GM23338 (cell line): Measurements from ENCODE around the gene PGM1.

- PRO-cap = no peak
- RAMPAGE, long total RNA = no peak
Observed at GRCh38 chr1:61088447-61089486, 6.4 kb downstream of the NFIA start.

- PRO-cap = no peak
- RAMPAGE, long total RNA = no peak
Observed at GRCh38 chr1:61173769-61174186, 91.4 kb downstream of the NFIA start.

- PRO-cap = no peak
- RAMPAGE, long total RNA = no peak
Observed at GRCh38 chr1:61973113-61973797, 221.4 kb upstream of the L1TD1 start.

DNA sequence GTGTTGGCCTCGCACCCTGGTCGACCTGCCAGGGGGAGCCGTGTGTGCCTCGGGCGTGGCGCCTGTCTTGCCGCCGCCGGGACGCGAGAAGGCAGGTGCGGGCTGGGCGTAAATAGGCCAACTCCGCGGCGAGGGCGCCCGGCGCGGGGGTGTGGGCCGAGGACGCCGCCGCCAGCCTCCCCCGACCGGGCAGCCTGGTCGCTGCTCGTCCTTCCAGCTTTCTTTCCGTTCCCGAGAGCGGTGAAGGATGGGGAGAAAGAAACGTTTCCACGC lies 580 bp downstream of the USP1 start:
- PRO-cap = bidirectional peak, plus-strand start at position 76 of the sequence, minus-strand start at position 42 of the sequence
- RAMPAGE, long total RNA = no peak

DNA sequence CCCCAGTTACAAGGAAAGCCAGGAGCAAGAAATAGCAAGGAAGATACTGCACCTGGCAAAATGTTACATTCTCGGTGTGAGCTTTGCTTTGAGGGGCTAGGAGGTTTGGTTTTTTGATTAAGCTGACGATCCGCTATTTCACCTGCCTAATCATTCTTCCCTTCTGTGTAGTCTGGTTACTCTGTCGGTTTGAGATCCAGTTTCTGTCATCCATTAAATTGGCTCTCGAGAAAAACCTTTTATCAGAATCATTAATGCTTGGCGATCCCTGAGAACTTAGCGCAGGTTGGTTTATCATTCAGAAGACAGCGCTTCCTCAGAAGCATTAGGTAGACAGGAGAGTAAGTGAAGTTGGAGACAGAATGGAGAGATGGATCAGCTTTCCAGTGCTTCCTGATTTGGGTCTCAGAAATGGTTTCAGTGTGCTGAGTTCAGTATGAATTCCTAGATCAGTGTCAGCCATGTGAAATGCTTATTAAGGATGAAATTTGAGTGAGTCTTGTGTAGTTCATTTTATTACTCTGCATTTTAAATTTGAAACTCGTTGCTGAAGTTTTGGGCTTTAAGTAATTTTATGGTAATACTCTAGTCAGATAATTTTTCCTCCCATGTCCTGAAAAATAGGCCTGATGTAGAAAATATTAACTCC lies 1.3 kb downstream of the USP1 start:
- PRO-cap = no peak
- RAMPAGE, long total RNA = no peak

GRCh38 chr1:62443021-62443516 lies 6.2 kb downstream of the USP1 start:
- PRO-cap = no peak
- RAMPAGE, long total RNA = no peak

DNA sequence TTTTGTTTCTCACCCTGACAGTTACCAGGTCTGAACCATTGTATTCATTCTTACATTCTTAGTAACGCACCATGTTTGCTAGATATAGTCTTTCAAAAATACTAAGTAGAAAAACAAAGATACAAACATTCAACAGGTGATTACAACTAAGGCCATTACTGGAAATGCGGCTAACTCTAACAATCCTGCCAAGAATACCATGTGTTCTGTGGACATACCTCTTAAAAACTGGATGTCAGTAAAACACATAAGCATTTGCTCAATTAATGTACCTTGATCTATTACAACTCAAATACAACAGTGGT lies 15.4 kb downstream of the ANGPTL3 start:
- PRO-cap = no peak
- RAMPAGE, long total RNA = no peak

DNA sequence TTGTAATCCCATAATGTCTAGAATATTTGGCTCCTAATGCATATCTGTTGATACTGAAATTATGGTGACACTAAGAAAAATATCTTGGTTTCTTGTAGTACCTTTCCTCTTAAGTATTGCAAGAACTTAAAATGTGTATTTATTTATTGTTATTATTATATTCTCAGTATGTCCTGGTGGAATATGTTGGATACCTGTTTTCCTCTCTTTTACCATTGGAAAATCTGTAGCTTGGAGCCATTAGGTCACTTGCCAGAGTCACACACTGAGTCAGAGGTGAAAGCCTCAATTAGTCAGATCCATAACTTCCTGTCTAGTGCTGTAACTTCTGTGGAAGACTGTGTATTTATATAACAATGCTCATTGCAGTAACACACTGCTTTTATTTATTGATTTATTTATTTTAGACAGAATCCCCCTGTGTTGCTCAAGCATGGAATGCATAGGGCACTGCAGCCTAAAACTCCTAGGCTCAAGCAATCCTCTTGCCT lies 1.2 kb upstream of the DOCK7 start:
- PRO-cap = no peak
- RAMPAGE, long total RNA = no peak

- PRO-cap = no peak
- RAMPAGE, long total RNA = no peak
Observed at GRCh38 chr1:62690330-62690780, 2.2 kb upstream of the DOCK7 start.

DNA sequence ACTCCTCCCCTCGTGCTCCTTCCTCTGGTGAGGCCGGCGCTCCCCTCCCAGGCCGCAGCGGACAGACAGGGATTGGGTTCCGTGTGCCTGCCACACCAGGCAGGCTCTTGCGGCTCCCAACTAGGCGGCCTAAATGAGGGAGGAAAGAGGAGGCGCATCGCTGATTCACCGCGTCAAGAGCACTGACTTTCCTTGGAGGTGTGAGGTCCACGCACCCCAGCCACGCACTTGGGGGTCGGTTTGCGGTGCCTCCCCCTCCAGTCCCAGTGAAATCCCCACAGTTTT lies 1.4 kb upstream of the FOXD3 start:
- PRO-cap = bidirectional peak, plus-strand start at position 64 of the sequence, minus-strand start at position 67 of the sequence
- RAMPAGE, long total RNA = no peak

- PRO-cap = bidirectional peak, plus-strand start at chr1:63522969, minus-strand start at chr1:63522974
- RAMPAGE, long total RNA = no peak
Observed at GRCh38 chr1:63522473-63523027, 475 bp downstream of the ITGB3BP start.

GRCh38 chr1:63592999-63593523 lies at the start of gene PGM1:
TSS of gene PGM1 (plus strand) at chr1:63593411.
- PRO-cap = bidirectional peak, plus-strand start at chr1:63593411, minus-strand start at chr1:63593169
- RAMPAGE, long total RNA = start-site peak on the plus strand at chr1:63593264-63593447, 865 and 91 reads in 2 replicates

DNA sequence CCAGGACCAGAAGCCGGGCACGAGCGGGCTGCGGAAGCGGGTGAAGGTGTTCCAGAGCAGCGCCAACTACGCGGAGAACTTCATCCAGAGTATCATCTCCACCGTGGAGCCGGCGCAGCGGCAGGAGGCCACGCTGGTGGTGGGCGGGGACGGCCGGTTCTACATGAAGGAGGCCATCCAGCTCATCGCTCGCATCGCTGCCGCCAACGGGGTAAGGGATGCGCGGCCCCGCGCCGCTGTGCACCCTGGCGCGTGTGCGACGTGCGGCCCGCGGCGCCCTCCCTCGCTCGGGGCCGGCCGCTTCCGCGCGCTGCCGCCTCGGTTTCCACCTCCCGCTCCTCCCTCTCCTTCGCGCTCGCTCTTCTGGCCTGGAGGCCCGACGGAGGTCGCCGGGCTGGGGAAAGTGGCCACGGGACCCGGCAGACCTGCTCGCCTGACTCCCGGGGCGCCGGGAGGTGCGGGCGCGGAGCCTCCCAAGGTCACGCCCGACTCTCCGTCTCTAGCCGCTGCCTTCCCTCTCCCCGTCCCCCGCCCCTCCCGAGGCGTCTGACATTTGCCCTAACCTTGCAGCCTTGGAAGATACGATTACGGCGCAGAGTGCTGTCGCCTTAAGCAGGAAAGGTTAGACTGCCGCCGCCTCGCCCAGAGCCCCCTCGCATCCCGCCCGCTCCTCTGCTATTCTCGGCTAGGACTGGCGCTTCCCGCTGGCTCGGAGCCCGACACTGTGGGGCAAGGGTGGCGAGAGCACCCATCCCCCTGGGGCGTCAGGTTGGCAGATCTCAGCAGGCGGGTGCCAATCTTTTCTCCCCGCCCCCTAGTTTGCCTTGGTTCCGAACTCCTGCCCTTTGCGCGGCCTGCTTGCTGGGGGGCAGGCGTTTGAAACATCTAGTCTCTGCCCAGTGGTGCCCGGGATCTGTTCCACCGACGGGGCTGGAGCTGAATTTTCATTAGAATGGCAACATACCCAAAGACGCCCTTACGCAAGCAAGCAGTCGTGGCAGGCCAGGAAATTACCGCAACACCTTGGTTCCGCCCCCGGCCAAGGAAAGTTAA lies 639 bp downstream of the PGM1 start:
- PRO-cap = bidirectional peak, plus-strand start at position 625 of the sequence, minus-strand start at position 365 of the sequence; unidirectional peak, minus-strand start at position 693 of the sequence; unidirectional peak, minus-strand start at position 954 of the sequence; unidirectional peak, minus-strand start at position 1,025 of the sequence
- RAMPAGE, long total RNA = no peak

DNA sequence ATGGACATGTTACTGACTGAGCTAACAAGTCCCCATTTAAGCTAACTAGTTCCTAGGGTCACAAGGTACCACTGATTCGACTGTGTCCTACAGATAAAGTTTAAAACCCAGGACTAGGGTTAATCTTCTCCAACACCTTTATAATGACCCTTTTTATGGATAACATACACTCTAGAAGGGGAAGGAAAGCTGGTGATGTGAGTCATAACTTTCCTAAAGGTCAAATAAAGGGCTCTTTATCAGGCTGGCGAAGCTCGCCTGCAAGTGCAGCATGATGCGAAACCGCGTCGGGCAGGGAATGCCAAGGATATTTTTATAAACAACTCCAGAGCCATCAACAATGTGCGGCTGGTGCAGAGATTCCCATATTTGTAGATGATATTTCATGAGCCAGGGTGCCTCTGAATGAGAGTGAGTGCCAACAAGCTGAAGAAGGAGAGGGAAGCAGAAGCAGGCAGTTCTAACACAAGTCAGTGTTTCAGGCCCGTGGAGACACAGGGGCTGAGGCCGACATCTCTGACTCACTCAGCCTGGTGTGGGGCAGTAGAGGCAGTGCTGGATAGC lies 75.6 kb upstream of the ROR1 start:
- PRO-cap = no peak
- RAMPAGE, long total RNA = no peak

DNA sequence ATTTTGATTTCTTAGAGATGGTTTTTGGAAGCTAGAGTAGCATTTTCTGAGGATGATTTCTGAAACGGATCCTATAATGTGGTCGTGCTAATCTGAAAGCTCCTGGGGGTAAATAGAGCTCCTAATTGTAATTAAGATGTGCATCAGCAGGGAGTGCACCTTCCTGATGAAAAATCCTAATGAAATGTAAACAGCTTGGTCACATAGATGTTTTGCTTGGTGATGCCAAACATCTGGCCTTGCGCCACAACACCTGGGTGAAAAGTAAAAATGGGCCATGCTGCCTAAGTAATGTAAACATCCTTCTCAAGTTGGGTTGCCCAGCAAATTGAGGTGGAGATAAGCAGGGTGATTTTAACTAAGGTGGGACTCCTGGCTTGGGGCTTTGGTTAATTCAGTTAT lies 1.9 kb downstream of the ROR1 start:
- PRO-cap = no peak
- RAMPAGE, long total RNA = no peak

DNA sequence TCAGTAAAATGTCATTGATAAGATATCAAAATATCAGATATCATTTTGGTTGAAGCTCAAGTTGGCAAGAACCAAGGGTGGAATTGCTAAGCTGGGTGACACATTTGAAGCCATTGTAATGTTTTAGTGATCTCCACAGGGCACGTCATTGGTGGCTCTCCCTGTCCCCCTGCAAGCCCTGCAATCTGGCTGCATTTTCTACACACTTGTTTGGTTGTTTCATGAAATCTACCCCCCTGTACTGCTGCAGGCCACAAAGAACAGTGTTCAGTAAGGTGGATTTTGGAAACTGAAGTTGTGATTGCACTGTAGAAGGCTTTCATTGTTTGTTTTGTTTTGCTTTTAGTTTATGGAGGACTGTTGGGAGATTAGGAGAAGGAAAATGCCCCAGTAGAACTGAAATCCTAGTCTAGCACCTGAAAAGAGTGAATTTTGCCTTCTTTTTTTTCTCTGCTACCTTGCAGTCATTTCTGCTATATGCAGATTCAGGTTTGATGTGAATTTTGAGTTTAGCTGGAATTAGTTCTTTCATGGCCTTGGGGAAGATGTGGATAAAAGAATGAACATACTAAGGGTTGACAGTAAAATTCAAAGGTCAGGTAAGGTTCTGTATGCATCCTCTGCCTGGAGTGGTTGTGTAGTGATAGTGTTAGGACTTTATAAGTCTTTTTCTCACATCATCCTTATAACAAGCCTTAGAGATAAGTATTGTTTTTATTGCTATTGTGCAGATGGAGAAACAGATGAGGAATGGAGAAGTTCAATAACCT lies 46.5 kb downstream of the ROR1 start:
- PRO-cap = no peak
- RAMPAGE, long total RNA = no peak

DNA sequence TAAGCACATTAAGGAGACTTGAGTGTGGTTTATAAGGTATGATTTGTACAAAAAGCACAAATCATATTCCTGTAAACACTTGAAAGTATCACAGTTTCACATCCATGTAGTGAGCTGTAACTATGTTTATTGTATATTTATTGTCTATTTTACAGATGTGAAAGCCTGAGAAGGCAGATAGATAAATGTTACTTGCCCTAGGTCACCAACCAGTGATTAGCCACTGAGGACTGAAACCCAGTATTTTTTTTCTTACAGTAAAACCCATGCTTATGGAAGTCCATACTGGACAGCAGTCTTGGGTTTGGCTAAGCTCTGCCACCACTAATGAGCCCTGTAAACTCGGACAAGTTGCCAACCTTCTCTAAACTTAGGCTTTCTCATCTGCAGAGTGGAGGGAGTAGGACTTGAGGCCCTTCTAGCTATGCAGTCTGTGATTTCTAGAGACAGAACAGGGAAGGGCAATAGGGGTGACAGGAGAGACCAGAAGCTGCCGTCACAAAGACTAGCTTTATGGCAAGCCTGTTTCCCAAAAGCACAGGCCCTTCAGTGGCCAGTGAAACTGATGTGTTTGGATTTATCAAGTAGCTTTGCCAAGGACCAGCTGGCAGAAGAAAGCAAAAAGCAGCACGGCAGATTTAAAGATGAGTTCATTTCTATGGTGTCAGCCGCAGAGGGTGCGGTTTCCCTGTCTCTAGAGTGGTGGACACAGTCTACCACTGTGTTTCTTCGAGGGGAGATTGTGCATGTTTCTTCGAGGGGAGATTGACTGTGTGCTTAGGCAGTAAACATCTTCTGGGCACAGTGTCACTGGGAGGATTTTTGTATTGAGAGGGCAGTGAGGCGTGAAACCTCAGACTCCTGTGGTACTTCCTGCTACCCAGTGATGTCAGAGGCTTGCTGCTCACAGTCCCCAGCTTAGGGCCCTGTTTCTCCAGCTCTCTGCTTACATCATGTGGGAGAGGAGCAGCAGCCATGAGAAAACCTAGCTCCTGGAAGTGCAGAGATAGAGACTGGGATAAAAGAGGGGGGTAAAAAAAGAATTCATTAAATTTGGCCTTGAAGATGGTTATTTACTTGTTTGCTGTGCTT lies 118.9 kb downstream of the ROR1 start:
- PRO-cap = no peak
- RAMPAGE, long total RNA = no peak

DNA sequence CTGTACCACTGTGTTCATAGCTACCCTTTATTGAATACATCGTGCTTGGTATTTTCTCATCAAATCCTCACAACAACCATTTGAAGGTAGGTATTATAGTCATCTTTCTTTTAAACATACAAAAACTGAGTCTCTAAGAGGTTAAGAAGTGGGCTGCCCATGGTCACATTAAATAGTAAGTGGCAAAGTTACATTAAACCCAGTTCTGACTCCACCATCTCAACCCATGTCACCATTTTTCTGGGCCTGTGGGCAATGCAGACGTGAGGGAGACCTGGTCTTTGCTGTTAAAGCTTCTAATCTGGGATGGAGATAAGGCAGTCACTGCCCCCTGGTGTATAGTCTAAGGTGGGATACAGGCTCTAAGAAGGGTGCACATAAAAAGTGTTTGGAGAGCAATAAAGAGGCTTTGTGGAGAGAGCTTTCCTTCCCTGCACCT lies 141.2 kb downstream of the ROR1 start:
- PRO-cap = no peak
- RAMPAGE, long total RNA = no peak

DNA sequence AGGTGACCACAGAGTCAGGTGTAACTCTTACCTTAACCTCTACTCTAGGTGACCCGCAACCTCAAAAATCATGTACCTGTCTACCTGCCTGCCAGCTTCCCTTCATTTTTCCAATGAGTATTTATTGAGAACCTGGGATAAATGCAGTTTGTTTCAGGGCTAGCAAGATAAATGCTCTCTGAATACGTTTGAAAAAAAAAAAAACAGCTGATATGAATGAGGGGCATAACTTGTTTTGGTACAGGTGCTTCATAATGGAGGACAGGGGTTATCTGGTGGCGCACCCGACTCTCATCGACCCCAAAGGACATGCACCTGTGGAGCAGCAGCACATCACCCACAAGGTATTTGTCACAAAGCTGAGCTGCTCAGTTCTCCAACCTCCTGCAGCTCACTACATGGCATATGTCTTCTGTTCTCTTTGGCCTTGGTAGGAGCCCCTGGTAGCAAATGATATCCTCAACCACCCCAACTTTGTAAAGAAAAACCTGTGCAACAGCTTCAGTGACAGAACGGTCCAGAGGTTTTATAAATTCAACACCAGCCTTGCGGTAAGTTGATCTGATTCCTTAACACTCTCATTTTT lies 71.9 kb upstream of the RAVER2 start:
- PRO-cap = no peak
- RAMPAGE, long total RNA = no peak

DNA sequence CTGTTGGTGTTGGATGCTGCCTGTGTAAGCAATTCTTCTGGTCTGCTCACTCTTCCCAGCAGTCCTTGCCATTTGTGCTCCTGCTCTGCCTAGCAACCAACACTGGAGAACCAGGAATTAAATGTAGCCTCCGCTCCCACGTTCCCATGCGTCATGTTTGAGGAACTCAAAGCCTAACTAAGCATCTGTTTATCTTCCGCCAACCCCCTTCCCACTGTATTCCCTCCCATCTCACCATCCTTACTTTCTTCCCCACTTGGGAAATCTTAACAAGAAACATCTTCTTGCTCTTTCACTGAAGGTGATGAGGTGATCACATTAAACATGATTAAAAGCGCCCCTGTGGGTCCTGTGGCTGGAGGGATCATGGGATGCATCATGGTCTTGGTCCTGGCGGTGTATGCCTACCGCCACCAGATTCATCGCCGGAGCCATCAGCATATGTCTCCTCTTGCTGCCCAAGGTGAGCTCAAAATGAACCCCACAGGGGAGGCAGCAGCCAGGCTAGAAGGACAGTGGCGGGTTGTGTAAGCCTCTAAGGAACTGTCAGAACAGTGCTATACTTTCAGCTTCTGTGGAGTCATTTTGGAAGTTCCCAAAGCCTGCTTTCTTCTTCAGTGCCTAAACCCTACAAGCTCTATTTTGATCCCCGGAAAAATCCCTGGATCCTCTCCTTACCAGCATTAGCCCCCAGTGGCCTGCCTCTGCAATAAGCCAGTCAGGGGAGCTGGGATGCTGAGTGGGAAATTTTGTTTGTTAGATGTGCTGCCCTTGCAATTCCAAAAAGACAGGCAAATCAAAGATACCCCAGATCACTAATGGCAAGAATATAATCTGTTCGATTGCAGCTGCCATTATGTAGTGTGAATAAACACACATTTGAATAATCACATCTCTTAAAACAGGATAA lies 65.3 kb upstream of the RAVER2 start:
- PRO-cap = no peak
- RAMPAGE, long total RNA = no peak